UCH-1 (cell line): ENCODE data around the genes PGK2 and FBXO9.

- RRBS = no CpG with 5 or more reads among the region's 3 CpGs
Observed at GRCh38 chr6:49593356-49593819, 42.9 kb downstream of the C6orf141 start.

DNA sequence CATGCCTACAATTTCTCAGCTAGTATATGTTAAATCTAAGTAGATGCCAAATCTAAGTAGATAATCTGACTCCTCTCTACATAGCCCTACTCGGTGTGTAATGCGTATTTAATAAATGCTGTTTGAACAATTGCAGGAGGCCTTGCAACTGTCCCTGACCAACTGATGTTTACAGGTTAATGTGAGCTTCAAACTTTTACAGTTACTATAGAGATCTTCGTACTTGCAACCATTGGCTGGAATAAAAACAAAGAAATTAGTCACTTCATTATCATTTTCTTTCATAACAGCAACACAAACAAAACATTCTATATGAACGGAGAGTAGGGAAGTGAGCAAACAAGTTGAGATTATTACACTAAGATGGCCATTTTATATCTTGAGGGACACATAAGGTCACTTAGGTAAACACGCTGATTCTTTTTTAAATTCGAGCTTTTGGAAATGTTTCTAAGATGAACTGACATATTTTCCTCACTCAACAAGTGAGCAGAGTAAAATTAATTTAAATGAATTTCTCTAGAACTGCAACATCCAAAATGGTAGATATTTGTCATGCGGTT lies 15.4 kb upstream of the CRISP2 start:
- RRBS = no CpG with 5 or more reads among the region's 7 CpGs

- RRBS = no CpG with 5 or more reads among the region's 4 CpGs
Observed at GRCh38 chr6:49764458-49765069, 20.4 kb upstream of the CRISP3 start.

GRCh38 chr6:49786911-49787702 lies at the start of gene PGK2:
TSS of gene PGK2 (minus strand) at chr6:49787285.
- RRBS = no CpG with 5 or more reads among the region's 12 CpGs

DNA sequence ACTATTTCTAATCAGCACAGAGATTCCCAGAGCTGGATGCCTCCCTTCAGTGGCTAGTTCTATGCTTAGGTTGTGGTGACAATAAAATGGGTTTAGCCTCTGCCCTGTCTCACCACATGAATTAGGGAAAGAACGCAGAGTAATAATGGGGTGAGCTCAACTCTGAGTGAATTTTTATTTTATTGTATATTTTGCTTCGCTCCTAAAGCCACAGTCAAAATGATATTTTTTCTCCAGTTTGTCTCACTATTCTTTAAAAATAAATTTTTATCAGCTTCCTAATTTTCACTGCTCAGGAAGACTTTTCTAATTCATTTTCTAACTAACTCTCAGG lies 142.2 kb downstream of the TFAP2B start:
- RRBS = no CpG with 5 or more reads among the region's 2 CpGs

- RRBS = no CpG with 5 or more reads among the region's 7 CpGs
Observed at GRCh38 chr6:52285214-52285564, 647 bp upstream of the MCM3 start.

DNA sequence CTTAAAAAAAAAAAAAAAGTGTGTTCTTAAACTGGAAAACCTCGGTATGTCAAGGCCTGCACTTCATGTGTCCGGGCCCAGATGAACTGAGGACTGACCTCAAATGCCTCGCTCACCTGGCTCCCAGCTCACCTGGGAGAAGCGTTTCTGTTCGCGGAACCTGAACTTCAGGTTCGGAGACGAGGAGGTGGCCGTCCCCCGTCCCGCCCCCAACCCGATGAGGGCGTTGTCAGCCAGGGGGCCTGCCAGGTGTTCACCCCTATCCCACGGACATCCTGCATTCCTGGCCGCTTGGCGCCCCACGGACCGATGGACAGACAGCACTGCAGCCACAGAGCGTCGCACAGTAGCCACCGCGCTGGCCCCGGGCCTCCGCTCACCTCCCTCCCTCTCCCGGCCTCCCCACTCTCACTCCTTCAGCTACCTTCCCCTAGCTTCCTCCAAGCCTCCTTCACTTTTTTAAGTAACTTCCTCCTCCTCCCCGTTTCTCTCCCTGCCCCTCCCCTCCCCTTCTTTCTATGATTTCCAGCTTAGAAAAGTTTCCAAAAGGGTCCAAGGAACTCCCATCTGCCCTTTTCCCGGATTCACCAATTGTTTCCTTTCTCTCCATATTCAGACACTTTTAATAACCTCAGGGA lies 22.6 kb upstream of the MCM3 start:
- RRBS = 32% methylated on average over 1 of the region's 27 CpGs

- RRBS = no CpG with 5 or more reads among the region's 9 CpGs
Observed at GRCh38 chr6:52423944-52424541, 3.9 kb downstream of the EFHC1 start.

DNA sequence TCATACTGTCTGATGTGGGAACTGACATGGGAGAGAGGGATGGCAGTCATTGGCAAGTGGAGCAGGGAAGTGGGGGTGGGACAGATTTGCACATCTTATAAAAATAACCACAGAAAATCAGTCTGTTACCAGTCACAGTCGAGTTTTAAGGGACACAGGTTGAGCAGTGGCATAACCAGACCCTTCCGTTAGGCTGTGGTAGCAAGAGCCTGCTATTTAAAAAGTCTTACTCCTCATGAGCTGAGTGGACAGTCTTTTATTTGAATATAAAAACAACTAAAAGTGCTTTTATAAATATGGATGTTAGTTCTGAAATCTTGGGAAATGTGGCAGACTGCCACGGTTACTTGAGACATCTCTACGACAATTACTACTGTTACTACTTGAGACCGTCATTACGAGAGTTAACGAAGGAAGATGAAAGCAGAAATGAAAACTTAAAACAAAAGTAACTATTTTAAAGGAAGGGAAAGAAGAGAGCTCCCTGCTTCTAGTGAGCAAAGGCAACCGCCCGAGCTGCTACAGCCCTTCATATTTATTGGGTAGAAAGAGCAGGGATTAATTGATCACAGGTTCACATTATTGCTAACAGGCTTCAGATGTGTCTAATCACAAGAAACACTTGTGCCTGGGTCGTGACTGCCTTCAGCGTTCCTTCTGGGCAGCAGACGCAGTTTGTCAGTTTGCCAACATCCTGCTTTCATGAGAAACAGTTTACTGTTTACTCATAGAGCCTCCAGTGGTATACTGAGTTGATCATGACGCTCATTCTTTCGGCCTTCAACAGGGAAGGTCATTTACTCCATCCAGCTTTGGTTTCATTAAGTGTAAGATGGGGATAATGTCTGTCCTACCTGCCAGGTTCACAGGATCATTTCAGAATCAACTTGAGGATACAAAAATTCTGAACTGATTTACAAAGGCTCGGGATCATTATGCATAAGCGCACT lies 71.4 kb downstream of the EFHC1 start:
- RRBS = no CpG with 5 or more reads among the region's 16 CpGs

GRCh38 chr6:52503492-52504134 lies 73.2 kb downstream of the TRAM2 start:
- RRBS = no CpG with 5 or more reads among the region's 12 CpGs

DNA sequence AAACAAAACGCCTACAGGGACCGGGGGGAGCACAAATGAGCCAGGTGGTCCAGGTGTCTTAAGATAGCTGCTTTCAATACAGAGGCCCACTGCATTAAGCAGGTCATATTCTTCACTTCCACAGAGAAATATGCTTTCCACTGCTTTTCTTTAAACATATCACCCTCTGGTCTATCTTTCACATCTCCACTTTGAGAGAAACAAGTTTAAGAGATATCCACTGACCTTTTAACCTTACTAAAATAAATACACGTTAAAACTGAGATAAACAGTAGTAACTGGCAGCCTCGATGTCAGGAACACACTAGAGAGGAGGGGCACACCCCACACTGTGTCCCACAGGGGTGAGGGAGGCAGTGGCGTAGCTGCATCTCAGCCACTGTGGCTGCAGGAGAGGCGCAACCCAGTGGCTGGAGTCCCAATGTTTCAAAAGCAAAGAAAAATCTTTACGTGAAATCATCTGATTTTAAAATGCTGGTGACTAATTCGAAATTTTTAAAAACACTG lies 54.9 kb downstream of the TRAM2 start:
- RRBS = no CpG with 5 or more reads among the region's 8 CpGs

DNA sequence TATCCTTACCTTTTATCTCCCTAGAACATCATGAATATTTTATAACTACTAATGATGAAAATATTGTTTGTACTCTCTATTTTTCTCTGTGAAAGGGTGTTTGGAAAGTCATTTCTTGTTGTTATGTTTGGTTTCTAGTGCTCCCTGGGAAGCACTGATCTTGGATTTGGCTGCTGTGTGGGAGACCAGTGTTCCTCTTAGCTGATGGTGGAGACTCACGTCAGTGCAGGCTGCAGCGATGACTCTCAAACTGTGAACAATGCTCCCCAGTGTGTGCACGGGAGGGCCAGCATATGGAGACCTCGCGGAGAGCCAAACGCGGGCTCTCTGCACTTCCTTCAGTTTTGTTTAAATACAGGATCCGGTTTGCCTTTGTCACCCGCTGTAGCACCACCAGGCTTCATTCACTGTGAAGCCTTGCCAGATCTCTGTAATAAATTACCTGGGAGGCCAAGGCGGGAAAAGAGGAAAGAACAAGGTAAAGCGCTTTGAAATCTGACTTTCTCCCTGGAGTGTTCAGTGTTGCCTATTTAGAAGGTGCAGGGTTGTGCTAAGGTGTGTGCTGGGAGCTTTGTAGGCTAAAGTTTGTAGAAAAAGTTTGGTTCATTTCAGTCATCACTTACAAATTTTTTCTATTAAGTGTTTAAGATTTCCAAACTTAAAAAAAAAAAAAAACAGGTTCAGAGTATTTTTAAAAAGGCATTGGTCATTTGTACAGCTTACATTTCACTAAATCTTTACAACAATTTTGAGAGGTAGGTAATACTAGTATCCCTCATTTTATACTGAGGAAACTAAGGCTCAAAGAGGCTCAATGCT lies 30.7 kb upstream of the TMEM14A start:
- RRBS = no CpG with 5 or more reads among the region's 11 CpGs

- RRBS = no CpG with 5 or more reads among the region's 2 CpGs
Observed at GRCh38 chr6:52666533-52666865, 4.4 kb upstream of the TMEM14A start.

DNA sequence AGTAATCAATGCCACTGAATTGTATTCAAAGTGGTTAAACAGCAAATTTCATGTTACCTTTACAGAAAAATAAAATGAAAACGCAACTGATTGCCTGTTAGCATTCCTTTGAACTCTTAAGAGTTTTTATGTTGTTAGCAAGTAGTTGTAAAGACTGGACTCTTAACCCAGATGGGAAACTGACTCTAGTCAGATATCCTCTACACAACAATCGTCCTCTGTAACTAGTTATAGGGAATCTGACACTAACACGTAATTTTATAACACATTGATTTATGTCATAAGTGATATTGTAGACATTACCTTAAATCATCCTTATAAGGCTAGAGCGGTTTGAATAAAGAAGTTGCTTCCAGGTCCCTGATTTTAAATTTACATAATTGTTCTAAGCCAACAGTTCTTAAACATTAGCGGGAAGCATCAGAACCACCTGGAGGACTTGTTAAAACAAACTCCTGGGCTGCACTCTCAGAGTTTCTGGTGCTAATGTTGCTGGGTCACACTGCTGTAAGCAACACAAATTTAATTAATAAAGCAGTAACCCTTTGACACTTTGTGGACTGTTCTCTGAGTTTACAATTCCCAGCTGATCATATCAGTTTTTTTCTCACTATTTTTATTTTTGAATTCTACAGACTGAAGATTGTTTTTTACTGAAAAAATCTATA lies 704 bp upstream of the CILK1 start:
- RRBS = no CpG with 5 or more reads among the region's 5 CpGs

GRCh38 chr6:53065210-53066205 lies at the start of gene FBXO9:
TSS of gene FBXO9 (plus strand) at chr6:53065404.
- RRBS = 3% methylated on average over 45 of the region's 85 CpGs

DNA sequence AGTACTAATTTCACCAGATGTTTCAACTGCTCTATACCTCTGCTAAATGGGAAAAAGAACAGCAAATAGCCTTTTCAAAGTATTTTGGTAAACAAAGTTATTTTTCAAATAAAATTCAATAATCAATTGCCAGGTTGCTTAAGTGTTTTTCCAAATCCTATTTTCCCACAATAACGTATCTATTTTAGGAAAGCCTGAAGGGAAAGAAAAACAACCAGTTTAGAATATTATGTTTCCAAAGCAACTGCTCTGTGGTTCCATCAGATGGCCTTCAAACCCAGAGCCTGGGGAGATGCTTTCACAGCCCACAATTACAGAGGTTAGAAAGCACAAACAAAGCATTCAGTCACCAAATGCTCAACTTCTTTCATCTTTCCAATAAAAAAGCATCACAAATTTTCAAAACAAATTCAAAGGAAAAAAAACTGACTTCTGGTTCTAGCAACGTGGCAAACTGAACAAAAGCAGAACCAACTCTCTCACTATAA lies 66.0 kb downstream of the ELOVL5 start:
- RRBS = no CpG with 5 or more reads among the region's 2 CpGs

DNA sequence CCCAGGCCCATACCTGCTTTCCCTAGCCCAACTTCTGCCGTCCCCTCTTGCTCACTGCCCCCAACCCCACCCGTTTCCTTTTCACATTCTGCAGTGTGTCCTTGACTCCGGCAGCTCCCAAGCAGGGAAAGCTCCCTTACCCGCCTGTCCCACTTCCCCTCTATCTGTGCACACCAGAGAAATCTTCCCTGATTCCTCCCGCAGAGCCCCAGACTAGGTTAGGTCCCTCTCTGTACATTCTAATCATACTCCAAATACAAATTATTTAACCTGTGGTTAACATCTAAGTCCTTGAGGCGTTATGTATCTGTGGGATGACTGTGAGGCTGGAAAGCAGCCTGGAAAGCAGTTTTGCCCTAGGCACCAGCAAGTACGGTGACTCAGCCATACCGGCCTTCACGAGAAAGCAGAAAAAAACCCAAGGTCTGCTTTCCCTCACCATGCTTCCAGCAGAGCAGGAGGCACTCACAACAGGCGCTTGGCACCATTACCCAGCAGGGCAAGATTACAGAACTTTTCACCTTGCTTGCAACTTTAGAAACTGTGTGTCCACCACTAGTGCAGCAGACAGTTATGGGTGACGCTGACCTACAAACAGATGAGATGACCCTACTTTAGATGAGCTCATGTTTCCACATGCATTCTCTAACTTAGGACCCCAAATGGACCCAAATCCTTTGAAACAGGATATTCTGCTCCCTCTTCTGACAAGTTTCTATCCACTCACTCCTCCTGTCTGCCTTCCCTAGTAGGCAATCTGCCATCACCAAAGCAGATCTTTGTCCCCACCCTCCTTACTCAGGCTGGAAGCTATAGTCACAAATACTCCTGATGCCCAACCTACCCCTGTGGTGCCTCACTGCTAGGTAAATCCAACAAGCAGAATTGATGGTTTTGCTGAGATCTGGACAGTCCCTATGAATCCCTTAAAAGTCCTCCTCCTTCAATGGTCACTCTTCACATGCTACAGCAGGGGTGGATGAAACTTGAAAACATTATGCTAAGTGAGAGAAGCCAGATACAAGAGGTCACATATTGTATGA lies 22.0 kb downstream of the ELOVL5 start:
- RRBS = no CpG with 5 or more reads among the region's 11 CpGs

DNA sequence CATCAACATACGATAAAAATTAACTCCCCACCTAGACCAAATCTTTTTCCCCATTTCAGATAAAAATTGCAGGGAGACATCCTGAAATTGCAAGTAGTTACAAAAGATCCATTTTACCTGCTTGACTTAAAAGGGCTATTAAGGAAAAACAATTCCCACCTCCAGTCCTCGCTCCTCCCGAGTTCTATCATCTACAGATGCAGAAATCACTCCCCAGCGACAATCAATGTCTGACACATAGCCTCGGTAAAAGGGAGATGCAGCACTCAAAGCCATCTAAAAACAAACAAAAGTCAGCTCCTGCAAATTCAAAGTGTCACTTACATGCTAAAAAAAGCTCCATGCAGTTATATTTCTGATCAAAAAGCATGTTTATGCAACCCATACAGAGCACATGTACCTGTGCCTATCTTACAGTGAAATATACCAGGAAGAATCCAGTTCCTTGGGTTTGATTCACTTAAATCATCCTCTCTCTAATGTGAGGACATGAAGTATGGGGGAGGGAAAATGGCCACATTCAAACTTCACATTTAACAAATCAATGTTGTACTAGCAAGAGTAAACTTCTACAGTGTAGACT lies 36.4 kb downstream of the GCLC start:
- RRBS = no CpG with 5 or more reads among the region's 5 CpGs

GRCh38 chr6:53616845-53617446 lies 48.6 kb downstream of the KLHL31 start:
- RRBS = no CpG with 5 or more reads among the region's 5 CpGs

DNA sequence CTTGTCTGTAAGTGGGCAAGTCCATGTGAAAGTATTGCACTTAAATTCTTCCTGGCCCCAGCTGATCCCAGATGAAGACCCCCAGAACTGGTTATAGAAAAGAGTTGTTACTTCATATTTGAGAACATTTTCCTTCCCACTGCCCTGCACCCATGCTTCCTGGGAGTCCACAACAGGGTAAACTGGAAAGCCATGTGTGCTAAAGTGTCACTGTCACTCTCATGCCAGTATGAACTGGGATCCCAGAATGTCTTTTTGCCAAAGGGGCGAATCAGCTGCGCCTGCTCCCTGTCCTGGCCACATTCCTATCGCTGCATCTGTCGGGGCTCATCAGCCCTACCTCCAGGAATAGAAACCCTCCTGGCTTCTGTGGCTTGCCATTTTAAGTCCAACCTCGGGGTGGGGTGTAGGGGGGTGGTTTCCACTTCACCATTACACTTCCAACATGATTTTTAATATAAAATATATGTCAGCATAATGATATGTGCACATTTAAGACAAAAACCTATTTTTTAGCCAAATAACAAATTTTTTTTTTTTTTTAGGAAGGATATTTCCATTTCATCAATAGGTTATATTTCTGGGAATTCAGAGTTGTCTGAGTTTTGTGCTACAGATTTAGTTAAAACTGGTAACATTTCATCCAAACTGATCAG lies 910 bp downstream of the KLHL31 start:
- RRBS = no CpG with 5 or more reads among the region's 5 CpGs